Mammary epithelial cell (primary cell): ENCODE measurements around a stretch of chr3.

GRCh38 chr3:125116662-125117219 lies 60.9 kb upstream of the HEG1 start:
- CAGE, long polyA plus RNA, result no peak
- RRBS, result no CpG with 5 or more reads among the region's 3 CpGs

GRCh38 chr3:125313263-125313765 lies 61.8 kb downstream of the ZNF148 start:
- CAGE, long polyA plus RNA, result no peak
- RRBS, result no CpG with 5 or more reads among the region's 4 CpGs

- CAGE, long polyA plus RNA, result no peak
- RRBS, result no CpG with 5 or more reads among the region's 7 CpGs
Measured at GRCh38 chr3:125394373-125395103, 19.4 kb upstream of the ZNF148 start.

DNA sequence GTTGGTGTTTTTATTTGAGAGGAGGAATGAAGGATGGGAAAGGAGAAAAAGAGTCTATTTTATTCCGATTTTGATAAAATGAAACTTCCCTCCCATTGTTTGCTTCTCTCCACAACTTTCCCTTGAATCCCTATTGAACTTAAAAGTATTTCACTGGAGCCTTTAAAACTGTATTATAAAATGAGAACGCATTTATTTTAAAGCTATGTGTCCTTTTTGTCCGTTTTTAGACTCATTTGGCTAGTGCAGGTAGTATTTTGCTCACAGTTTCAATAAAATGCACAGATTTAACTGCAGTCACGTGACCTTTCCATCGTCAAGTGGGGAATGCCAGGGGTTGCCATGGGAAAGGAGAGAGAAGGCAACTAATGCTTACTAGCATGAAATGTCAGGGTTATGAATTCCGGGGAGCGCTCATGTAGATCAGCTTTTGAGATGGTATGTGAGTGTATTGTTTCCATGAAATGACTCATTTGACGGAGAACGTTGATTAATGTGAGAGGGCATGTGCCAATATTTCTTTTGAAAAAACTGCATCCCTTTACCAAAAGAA lies 7.8 kb upstream of the OSBPL11 start:
- CAGE, long polyA plus RNA, result no peak
- RRBS, result no CpG with 5 or more reads among the region's 9 CpGs

- CAGE, long polyA plus RNA, result no peak
- RRBS, result no CpG with 5 or more reads among the region's 5 CpGs
Measured at GRCh38 chr3:125608317-125608891, 13.1 kb upstream of the OSBPL11 start.

DNA sequence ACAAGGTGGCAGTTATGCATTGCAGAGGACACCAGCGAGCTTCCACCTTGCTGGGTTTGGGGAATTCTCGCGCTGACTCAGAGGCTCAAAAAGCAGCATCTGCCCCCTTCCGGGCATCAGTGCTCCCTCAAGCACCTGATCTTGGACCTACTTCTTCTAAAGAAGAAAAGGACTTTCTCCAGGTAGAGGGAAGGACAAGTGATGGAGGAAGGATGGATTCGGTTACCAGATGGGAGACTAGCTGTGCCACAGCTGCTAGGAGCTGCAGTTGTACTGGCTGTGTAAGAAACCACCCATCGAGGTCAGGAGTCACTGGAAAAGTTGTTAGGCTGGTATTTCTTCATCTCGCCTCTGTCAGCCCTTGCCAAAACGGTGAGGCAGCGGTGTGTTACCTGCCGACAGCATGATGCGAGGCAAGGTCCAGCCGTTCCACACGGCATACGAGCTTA lies 125.1 kb upstream of the OSBPL11 start:
- CAGE, long polyA plus RNA, result no peak
- RRBS, result no CpG with 5 or more reads among the region's 14 CpGs

- CAGE, long polyA plus RNA, result no peak
- RRBS, result no CpG with 5 or more reads among the region's 9 CpGs
Measured at GRCh38 chr3:125887587-125888362, 81.2 kb upstream of the ROPN1B start.

DNA sequence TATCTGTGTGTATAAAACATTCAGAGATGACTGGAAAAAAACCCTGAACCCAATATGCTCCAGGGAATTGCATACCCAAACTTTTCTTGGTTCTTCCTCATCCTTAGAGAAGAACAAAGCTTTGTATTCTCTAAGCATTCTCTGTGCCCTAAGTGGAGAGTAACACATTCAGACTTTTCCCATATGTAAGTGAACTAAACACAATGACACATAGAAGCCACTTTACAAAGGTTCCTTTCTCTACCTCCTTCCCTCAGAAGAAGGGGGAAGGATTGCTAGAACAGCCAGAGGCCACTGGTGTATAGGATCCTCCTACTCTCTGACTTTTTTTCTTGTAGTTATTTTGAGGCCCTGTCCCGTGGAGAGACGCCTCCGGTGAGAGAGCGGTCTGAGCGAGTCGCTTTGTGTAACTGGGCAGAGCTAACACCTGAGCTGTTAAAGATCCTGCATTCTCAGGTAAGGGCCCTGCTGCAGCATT lies 6.3 kb downstream of the ROPN1B start:
- CAGE, long polyA plus RNA, result no peak
- RRBS, result no CpG with 5 or more reads among the region's 6 CpGs

GRCh38 chr3:126014105-126014535 lies 45.1 kb downstream of the ROPN1B start:
- CAGE, long polyA plus RNA, result no peak
- RRBS, result no CpG with 5 or more reads among the region's 4 CpGs

- CAGE, long polyA plus RNA, result no peak
- RRBS, result 90% methylated on average over 1 of the region's 29 CpGs
Measured at GRCh38 chr3:126056443-126057775, 27.0 kb downstream of the SLC41A3 start.

DNA sequence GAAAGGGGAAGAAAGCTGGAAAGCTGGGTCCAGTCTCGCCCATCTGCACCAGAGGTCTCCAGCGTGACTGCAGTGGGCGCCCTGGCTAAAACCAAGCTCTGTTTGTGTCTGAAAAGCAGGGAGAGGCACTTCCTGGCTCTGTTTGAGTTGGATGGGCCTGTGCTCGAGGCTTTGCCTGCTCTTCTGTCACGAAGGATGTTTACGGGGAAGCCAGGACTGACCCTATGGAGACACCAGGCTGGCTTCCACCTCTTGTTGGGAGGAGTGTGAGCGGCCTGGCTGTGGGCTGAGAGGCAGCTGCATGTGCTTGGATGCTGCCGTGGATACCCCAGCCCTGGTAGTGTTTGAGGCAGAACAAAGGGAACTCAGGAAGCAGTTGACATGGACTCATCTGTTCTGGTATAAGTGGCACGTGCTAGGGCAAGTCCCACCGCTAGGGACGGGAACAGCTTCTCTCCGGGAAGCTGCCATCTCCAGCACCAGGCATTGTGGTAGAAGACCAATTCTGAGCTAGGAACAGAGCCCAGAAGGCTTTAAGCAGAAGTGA lies 17.6 kb upstream of the SLC41A3 start:
- CAGE, long polyA plus RNA, result no peak
- RRBS, result no CpG with 5 or more reads among the region's 12 CpGs

DNA sequence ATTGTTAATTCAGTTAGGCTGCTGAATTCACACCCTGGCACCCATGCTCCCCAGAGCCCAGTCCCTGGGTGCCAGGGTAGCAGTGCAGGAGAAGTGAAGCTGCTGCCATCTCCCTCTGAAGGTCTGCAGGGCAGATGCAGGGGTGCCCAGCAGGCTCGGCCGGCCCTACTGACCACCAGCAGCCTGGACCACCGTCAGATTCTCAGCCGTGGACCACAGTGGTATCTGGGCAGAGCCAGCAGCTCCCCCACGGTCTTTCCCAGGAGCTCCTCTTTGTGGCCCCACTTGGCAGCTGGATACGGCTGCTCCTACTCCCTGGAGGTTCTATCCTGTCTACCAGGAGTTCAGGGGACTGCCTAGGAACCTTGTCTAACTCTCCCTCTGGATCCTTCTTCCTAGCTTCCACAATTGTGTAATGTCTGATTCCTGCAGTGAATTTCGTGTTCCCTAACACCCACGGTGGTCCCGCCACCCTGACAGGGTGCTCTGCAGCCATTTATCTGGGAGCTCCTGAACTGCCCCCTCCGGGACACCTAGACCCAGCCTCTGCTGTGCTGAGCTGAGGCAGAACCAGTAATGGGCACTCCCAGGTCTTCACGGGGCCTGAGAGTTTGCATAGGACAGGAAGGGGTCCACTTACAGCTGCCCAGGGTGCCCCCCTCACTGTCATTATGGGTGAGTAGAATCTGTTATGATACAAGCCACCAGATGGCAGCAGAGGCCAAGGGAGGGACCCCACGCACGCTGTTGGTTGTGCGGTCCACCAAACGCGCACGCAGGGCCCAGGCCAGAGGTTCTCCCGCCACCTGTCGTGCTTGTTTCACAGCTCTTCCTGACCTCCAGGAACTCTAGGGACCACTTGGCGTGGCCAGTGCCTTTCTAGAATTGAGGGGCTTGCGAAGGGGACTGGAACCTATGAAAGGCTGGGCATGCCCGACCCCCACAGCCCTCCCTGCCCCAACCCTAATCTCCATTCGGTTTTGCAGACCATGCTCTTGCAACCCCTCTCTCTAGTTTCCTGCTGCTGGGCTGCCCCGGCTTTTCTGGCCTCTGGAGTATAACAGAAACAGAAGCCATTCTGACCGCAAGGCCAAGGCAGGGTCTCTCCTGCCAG lies 46.4 kb downstream of the ALDH1L1 start:
- CAGE, long polyA plus RNA, result no peak
- RRBS, result no CpG with 5 or more reads among the region's 25 CpGs

- CAGE, long polyA plus RNA, result no peak
- RRBS, result no CpG with 5 or more reads among the region's 6 CpGs
Measured at GRCh38 chr3:126181309-126181689, 913 bp upstream of the ALDH1L1 start.

- CAGE, long polyA plus RNA, result no peak
- RRBS, result no CpG with 5 or more reads among the region's 18 CpGs
Measured at GRCh38 chr3:126259492-126260289, 79.3 kb upstream of the ALDH1L1 start.

DNA sequence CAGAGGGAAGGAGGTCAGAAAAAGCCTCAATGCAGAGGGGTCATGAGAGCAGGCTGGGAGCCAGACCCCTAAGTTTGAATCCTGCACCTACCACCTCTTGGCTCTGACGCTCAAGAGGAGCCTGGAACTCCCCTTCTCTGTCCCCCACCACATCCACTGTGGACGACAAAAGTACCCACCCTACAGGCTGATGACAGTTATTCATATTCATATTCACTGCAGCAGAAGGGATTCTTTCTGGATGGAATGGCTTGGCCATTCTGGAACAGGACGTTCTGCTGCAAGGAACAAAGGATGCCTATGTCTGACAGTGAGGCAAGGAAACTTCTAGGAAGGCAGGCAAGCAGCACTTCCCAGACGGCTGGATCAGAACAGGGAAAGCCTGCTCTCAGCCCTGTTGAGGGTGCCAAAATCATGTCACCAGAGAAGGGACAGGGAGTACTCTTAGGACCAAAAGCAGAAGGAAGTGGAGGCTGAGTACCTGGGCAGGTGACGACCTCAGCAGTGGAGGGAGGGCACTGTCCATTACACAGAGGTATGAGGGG lies 9.8 kb downstream of the KLF15 start:
- CAGE, long polyA plus RNA, result no peak
- RRBS, result no CpG with 5 or more reads among the region's 5 CpGs

DNA sequence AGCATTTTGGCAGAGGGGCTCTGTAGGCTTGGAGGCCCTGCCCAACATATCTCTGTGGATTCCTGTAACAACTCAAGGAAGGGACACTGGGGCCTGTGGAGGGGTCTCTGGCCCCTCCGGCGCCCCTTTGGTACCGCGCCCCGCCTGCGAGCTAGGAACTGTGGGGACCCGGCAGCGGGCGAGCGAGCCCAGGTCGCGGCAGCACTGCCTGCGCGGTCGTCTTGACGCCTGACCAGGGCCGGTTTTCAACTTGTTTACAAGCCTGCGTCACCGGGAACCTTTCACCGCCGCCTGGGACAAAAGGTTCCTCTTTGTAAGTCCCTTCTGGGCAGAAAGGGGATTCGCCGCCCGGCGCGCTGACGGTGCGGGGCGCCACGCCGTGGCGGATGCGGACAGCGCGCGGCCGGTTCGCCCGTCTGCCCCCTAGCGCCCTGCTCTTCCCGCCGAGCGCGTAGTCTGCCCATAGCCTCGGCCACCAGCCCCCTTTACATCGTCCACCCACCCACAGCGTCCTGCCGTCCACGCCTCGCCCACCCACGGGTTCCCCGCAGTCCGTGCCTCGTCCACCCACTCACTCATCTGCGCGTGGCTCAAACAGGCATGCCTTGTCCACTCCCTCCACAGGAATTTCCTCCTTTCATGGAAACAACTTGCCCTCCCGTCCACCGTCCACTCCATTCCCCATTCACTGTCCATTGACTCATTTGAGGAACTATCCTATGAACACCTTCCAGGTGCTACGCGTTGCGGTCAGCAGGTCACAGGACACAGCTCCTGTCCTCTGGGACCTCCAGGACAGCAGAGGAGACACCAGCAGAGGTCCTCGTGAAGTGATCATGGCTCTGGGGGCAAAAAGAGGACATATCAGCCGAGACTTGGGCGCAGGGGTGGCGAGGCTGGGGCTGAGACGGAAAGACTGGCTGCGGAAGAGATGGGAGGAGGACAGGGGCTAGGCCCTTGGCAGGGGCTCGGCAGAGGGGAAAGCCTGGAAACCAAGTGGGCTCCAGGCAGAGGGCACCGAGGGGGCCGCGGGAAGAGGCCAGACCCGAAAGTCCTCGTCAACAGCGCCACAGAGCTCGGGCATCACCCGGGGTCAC lies 5.3 kb upstream of the CFAP100 start:
- CAGE, long polyA plus RNA, result no peak
- RRBS, result 4% methylated on average over 36 of the region's 76 CpGs

DNA sequence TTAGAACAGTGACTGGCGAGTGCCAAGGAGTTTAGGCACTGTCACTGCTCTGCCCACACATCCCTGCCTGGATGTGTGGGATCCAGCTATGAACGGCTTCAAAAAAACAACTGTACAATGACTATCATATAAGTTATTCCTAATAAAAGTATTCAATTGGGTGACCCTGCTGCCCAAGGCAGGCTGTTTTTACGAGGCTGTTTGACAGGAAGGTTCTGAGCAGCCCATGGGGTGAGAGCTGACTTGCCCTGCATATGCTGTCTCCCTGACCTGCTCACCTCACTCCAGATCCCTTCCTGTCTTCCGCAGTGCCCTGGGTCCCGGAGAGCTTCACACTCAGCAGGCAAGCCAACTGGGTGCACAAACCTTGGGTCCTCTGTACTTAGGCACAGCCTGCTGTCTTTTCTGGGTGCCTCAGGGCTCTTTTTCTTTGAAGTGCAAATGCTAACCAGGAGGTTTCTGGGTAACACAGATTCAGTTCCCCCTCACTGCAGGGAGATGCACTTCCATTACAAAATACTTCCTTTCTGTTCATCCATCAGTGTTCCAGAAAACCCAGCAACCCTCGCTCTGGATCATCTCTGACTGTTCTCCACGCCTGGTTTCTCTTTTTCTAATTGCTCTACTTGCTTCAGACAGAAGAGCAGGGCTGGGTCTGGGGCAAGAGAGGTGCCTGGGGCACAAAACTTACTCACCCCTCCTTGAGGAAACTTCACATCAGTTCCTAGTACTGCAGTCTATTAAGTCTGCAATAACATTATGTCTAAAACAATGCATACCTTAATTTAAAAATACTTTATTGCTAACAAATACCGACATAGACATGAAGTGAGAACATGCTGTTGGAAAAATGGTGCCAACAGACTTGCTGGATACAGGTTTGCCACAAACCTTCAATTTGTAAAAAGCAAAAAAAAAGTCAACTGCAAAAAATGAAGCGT lies 32.7 kb downstream of the ZXDC start:
- CAGE, long polyA plus RNA, result no peak
- RRBS, result no CpG with 5 or more reads among the region's 9 CpGs

DNA sequence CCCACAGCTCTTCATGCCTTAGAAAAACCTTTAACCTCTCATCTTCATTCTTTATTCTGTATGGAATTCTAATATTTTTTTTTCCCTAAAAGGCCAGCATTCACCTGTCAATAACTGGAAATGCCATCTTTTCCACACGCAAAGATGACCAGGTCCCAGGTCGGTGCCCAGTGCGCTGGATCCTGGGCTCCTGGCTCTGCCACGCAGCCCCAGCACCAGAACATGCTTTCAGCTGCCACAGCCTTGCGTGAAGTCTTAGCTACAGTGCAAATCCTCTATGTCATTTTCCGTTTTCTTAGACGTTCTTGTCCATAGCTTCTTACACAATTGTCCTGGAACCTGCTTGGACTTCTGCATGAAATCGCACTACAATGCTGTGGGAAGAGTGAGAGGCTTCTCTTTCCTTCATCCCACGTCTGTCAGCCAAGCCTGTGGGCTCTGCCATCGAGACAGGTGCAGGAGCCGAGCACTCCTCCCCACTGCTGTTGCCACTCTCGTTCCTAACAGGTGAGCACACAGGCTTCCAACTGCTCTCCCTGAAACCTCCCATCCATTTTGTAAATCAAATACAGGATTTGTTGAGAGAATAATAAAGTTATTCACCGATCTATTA lies 23.6 kb downstream of the ZXDC start:
- CAGE, long polyA plus RNA, result no peak
- RRBS, result no CpG with 5 or more reads among the region's 13 CpGs

GRCh38 chr3:126602281-126602783 lies 43.6 kb upstream of the C3orf22 start:
- CAGE, long polyA plus RNA, result no peak
- RRBS, result no CpG with 5 or more reads among the region's 1 CpG

DNA sequence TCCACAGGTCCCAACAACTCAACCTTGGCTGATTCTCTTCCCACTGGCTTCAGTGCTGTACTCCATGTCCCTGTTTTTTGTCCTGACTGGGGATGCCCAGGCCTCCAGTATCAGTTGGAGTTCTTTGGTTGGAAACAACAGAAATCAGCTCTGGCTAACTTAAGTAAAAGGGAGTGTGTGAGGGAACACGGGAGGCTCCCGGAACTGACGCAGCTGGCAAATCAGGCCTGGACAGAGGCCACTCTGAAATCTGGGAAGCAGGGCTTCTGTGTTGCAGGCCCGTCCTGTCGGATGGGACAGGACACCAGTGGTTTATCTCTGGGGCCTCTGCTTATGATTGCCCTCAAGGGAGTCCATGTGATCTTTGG lies 124.2 kb downstream of the CHCHD6 start:
- CAGE, long polyA plus RNA, result no peak
- RRBS, result no CpG with 5 or more reads among the region's 5 CpGs